ENCODE measurements around a stretch of chr15.

DNA sequence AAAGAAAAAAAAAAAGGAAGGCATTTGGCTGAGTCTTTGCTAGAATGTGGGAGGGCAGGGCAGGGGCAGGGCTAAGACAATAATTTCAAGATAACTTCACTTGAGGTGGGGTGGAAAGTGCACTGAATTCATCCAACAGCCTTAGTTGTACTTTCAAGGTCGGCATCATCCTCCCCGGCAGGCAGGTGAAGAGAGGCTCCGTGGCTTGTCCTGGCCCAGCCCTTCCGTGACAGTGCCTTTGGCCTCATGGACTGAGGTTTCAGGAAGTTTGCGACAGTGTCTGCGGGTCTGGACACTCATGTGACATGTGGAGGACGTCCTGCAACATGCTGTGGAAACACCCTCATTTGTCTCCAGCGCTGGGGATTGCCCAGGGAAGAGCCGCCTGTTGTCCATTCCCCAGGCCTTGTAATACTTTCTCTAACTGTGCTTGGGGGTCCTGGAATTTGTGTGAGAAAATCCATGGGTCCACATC is 182.7 kb upstream of the LYSMD4 start:
- PRO-cap = no peak

GRCh38 chr15:99995299-99995519 is 262.0 kb upstream of the LYSMD4 start:
- PRO-cap = no peak

DNA sequence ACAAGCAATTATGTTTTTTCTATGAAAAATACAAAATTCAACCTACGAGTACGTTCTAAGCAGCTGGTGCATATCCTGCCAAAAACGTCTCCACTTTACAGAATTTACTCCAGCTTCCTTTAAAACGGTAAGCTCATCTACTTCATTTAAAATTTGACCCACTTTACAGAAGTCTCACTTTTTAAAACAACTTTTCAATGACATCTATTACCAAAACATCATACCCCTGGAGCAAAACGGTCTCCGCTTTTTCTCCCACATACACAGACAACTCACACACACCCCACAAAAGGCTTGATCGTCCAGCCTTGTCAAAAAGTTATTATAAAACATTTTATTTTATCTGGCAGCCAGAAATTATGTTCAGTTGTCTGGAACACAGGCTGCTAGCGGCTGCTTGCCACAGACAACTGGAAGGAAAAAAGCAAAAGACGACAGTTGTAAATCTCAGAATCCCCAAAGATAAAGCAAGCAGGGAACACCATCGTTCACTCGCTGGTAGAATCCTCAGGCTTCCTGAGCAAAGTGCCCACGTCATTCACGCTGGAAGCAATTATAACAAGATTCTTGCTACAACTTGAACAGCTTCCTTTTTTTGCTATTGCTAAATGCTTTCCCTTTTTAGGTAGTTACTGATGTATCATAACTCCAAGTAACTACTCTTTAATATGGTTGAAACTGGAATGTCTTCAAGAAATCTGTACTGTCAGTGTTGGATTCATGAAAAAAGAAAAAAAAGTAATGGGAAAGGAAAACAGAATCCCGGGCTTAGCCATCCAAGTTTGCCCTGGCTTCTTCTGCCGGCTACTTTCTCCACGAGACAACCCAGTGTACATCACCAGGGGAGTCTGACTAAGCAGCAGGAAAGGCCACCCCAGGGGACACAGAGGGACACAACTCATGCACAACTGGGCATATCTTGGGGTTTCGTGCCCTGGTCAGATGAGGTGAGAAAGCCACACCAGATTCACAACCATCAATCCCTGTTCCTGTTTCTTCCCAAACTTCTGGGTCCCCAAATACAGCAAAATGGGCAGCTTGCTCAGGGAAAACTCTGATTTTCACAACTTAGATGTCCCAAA is 33.5 kb downstream of the ADAMTS17 start:
- PRO-cap = no peak

- PRO-cap = no peak
Measured at GRCh38 chr15:100596680-100597347, 5.2 kb downstream of the LINS1 start.

GRCh38 chr15:100687911-100688283 is 85.5 kb downstream of the ASB7 start:
- PRO-cap = no peak

DNA sequence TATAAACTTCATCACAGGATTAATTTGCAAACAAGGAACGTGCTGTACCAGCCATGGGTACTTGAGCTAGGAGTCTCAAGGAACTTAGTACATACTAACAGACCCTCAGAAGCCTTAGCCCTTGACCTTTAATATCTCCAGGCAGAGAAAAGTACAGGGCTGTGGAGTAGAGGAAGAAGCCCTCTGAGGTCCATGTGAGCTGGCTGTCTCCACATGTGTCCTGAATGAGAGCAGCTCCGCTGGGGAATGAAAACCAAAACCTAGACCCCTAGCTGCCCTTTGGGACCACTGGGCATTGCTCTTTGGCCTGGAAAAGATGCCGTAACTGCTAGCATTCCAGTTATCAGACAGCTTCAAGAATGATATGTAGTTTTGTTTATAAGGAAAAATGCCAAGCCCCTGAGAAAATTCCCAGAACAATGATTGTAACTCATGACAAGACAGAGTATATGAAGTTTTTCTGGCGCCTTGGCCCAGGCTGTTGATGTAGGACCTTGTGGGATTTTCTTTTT is 92.2 kb downstream of the ASB7 start:
- PRO-cap = no peak

GRCh38 chr15:100886716-100887066 is 7.1 kb downstream of the ALDH1A3 start:
- PRO-cap = no peak

GRCh38 chr15:100889319-100889767 is 9.7 kb downstream of the ALDH1A3 start:
- PRO-cap = no peak

GRCh38 chr15:100928714-100929492 is 9.7 kb downstream of the LRRK1 start:
- PRO-cap = no peak

DNA sequence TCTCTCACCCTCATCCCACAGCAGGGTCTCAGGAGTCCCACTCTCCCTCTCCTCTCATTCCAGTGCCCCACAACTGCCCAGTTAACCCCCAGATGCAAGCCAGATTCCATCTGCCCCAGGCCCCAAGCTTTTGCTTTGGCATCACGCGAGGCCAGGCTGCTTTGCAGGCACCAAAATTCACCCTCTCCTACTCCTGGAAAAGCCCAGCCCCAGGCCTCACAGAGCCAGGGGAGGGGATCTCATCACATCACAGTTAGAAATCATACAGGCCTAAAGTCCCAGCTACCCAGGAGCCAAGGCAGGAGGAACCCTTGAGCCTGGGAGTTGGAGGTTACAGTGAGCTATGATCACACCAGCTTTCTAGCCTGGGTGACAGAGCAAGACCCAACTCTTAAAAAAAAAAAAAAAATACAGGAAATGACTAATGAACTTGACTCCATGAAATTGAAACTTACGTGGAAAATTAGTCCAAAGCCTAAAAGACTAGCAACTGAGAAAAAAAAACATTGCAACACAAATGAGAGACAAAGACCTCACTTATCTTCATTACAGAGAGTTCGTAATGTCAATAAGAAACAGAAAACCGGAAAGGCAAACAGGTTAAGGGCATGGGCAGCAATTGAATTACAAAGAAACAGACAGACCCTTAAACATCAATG is 151.4 kb downstream of the LRRK1 start:
- PRO-cap = no peak

GRCh38 chr15:101123442-101124104 is 128.3 kb downstream of the CHSY1 start:
- PRO-cap = no peak

DNA sequence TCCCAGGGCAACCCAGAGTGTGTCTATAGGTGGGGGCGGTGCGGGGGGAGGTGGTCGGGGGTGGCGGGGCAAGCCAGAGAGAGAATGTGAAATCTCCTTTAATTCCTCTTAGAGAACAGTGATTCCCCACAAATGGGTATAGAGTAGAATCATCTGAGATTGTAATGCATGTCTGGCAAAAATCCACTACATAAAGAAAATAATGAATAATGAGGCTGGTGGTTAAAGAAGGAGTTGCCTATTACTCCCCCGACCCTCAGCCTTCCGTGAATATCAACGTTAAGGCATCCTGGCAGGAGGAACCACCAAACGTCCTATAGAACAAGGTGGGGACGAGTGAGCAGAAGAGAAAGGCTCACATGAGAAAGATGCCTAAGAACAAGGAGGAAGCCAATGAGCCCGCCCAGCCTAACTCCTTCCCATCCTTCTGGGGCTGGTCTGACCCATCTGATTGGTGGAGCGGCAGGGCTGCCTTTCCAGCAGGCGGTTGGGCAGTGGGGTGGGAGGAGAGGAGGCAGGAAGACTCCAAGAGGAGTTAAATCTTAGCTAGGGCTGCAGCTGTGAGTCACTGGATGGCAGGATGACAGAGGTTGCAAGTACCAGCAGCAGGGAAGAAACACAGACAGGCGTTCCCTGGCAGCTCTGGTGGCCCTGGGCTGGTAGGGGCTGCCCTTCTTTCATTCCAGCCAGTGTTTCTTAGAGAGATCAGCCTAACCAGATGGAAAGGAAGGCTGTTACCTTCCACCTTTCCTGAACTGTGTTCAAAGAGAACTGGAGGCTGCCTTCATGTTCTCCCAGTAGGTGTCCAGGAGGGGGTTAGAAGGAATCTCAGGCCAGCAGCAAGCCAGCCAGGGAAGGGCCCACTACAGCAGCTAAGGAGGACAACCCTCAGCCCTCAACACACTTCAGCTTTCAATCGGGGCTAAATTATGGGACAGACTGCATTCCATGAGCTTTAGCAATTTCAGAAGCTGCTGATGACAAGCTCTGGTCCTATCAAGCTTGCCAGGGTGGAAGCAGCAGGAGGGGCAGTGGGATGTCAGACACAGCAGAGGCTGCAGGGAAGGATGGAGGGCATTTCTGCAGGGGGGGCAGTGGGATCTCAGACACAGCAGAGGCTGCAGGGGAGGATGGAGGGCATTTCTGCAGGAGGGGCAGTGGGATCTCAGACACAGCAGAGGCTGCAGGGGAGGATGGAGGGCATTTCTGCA is 50.4 kb downstream of the CHSY1 start:
- PRO-cap = bidirectional peak, plus-strand start at position 568 of the sequence, minus-strand start at position 349 of the sequence

GRCh38 chr15:101243273-101244228 is 8.3 kb downstream of the CHSY1 start:
- PRO-cap = no peak

GRCh38 chr15:101268166-101269157 is 8.8 kb downstream of the SELENOS start:
- PRO-cap = no peak

GRCh38 chr15:101269490-101269834 is 7.8 kb downstream of the SELENOS start:
- PRO-cap = no peak

GRCh38 chr15:101296176-101296491 is 1.1 kb upstream of the SNRPA1 start:
- PRO-cap = no peak

- PRO-cap = no peak
Measured at GRCh38 chr15:101357101-101357822, 62.2 kb upstream of the SNRPA1 start.

DNA sequence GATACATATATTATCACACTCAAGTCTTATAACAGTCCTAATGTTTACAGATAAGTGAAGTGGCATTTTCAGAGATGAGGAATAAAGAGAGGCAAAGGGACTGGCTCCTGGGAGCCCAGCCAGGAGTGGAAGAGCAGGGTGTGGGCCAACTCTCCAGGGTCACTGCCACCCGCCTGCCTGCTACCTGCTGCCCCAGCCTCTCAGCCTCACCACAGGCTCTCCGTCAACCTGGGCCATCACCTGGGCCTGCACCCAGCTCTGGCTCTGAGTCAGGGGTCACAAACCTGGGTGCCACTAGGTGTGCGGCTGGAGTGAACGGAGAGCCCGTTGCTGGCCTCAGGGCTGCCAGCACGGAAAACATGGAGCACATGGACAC is 73.3 kb upstream of the SNRPA1 start:
- PRO-cap = no peak

GRCh38 chr15:101408056-101408624 is 81.4 kb downstream of the PCSK6 start:
- PRO-cap = no peak

DNA sequence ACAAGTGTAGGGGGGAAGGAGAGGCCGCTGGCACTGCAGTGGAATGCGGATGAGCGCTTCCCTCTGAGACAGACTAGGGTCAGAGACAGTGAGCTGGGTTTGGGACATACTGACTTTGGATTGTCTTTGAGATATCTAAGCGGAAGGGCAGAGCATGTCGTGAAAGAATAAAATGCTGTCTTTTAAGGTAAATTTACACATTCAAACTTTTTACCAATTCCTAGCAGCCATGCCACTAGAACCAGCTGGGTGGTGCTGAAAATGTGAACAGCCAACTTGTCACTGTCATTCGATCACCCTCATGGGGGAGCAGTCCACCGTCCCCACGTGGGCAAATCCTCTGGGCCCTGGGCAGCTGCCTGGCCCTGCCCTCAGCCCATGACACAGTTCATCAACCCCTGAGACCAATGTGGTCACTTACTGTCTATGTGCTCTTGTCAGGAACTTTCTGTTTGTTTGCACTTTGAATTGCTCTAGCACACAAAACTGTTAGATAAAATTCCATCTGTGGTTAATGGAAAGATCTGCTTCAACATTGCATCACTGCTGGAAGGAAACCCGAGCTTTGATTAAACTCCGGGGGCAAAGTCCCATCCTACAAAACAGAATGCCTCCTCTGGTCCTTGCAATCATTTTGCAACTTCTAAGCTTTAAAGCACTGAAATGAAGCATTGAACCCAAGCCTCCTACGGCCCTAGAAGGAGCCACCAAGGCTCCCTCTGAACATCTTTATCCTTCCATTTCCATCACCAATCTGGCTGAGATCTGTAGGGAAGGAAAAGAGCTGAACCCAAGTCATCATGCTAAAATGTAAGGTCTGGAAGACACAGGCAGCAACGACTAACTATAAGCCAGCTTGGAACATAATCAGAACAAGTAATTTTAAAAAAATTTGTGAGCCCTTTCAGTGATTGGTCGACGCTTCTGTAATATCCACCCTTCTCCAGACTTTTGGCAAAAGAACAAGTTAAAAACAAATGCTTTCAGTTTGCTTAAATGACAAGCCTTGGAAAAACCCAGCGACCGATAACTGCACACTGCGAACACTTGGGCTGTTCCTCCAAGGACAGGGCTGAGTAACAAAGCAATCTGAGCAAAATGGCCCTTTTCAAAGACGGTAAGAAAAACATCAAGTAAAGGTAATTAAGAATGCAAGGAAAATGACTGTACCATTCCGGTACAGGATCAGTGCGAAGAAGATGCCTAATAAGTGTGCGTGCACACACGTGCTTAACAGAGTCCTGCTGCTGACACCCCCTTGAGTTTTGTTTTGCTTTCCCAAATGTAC is 49.9 kb downstream of the PCSK6 start:
- PRO-cap = no peak